Endodermal cell (in vitro differentiated cells): ENCODE data around the genes HES4 and RNF223.

DNA sequence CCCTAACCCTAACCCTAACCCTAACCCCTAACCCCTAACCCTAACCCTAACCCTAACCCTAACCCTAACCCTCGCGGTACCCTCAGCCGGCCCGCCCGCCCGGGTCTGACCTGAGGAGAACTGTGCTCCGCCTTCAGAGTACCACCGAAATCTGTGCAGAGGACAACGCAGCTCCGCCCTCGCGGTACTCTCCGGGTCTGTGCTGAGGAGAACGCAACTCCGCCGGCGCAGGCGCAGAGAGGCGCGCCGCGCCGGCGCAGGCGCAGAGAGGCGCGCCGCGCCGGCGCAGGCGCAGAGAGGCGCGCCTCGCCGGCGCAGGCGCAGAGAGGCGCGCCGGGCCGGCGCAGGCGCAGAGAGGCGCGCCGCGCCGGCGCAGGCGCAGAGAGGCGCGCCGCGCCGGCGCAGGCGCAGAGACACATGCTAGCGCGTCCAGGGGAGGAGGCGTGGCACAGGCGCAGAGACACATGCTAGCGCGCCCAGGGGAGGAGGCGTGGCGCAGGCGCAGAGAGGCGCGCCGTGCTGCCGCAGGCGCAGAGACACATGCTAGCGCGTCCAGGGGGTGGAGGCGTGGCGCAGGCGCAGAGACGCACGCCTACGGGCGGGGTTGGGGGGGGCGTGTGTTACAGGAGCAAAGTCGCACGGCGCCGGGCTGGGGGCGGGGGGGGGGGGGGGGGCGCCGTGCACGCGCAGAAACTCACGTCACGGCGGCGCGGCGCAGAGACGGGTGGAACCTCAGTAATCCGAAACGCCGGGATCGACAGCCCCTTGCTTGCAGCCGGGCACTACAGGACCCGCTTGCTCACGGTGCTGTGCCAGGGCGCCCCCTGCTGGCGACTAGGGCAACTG lies 115.9 kb downstream of the OR4F5 start:
- PRO-cap, result no peak

DNA sequence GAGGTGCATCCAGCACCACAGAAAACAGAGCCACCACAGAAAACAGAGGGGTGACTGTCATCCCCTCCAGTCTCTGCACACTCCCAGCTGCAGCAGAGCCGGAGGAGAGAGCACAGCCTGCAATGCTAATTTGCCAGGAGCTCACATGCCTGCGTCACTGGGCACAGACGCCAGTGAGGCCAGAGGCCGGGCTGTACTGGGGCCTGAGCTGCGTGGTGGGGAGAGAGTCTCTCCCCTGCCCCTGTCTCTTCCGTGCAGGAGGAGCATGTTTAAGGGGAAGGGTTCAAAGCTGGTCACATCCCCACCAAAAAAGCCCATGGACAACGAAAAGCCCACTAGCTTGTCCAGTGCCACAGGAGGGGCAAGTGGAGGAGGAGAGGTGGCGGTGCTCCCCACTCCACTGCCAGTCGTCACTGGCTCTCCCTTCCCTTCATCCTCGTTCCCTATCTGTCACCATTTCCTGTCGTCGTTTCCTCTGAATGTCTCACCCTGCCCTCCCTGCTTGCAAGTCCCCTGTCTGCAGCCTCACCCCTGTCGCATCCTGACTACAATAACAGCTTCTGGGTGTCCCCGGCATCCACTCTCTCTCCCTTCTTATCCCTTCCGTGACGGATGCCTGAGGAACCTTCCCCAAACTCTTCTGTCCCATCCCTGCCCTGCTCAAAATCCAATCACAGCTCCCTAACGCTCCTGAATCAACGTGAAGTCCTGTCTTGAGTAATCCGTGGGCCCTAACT lies 126.3 kb downstream of the OR4F5 start:
- PRO-cap, result no peak

- PRO-cap, result no peak
These were observed 57.4 kb downstream of the OR4F16 start for GRCh38 chr1:629051-629486.

DNA sequence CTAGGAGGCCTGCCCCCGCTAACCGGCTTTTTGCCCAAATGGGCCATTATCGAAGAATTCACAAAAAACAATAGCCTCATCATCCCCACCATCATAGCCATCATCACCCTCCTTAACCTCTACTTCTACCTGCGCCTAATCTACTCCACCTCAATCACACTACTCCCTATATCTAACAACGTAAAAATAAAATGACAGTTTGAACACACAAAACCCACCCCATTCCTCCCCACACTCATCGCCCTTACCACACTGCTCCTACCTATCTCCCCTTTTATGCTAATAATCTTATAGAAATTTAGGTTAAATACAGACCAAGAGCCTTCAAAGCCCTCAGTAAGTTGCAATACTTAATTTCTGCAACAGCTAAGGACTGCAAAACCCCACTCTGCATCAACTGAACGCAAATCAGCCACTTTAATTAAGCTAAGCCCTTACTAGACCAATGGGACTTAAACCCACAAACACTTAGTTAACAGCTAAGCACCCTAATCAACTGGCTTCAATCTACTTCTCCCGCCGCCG lies 56.0 kb downstream of the OR4F16 start:
- PRO-cap, result no peak

GRCh38 chr1:778556-779441 lies 92.3 kb upstream of the OR4F16 start:
- PRO-cap, result bidirectional peak, plus-strand start at chr1:778924, minus-strand start at chr1:778613; bidirectional peak, plus-strand start at chr1:779258, minus-strand start at chr1:779110

- PRO-cap, result no peak
These were observed 97.2 kb upstream of the SAMD11 start for GRCh38 chr1:826613-826770.

GRCh38 chr1:845640-846141 lies 78.0 kb upstream of the SAMD11 start:
- PRO-cap, result bidirectional peak, plus-strand start at chr1:845871, minus-strand start at chr1:845756

- PRO-cap, result no peak
These were observed 54.0 kb upstream of the SAMD11 start for GRCh38 chr1:869751-870185.

DNA sequence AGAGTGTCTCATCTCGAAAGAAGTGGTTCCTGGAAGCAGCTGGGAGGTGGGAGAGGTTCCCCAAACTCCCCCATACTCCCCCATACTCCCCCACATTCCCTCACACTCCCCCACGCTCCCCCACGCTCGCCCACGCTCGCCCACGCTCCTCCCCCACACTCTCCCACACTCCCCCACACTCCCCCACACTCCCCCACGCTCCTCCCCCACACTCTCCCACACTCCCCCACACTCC lies 48.0 kb upstream of the SAMD11 start:
- PRO-cap, result no peak

DNA sequence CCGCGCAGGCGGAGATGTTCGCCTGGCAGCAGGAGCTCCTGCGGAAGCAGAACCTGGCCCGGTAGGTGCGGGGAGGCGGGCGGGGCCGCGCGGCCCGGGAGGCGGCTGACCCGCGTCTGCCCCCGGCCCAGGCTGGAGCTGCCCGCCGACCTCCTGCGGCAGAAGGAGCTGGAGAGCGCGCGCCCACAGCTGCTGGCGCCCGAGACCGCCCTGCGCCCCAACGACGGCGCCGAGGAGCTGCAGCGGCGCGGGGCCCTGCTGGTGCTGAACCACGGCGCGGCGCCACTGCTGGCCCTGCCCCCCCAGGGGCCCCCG lies 16.7 kb downstream of the NOC2L start:
- PRO-cap, result no peak

- PRO-cap, result bidirectional peak, plus-strand start at chr1:944570, minus-strand start at chr1:944535
These were observed 15.0 kb downstream of the NOC2L start for GRCh38 chr1:943757-944664.

- PRO-cap, result bidirectional peak, plus-strand start at chr1:1000296, minus-strand start at chr1:1000097
These were observed at the start of gene HES4 for GRCh38 chr1:999916-1000431. TSS of gene HES4 (minus strand) at chr1:1000097.

- PRO-cap, result no peak
These were observed 6.6 kb upstream of the HES4 start for GRCh38 chr1:1006308-1007013.

DNA sequence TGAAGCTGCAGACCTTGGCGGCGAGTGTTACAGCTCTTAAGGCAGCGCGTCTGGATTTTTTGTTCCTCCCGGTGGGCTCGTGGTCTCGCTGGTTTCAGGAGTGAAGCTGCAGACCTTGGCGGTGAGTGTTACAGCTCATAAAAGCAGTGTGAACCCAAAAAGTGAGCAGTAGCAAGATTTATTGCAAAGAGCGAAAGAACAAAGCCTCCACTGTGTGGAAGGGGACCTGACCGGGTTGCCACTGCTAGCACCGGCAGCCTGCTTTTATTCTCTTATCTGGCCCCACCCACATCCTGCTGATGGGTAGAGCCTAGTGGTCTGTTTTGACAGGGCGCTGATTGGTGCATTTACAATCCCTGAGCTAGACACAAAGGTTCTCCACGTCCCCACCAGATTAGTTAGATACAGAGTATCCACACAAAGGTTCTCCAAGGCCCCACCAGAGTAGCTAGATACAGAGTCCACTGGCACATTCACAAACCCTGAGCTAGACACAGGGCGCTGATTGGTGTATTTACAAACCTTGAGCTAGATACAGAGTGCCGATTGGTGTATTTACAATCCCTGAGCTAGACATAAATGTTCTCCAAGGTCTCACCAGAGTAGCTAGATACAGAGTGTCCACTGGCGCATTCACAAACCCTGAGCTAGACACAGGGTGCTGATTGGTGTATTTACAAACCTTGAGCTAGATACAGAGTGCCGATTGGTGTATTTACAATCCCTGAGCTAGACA lies 2.4 kb upstream of the AGRN start:
- PRO-cap, result no peak

DNA sequence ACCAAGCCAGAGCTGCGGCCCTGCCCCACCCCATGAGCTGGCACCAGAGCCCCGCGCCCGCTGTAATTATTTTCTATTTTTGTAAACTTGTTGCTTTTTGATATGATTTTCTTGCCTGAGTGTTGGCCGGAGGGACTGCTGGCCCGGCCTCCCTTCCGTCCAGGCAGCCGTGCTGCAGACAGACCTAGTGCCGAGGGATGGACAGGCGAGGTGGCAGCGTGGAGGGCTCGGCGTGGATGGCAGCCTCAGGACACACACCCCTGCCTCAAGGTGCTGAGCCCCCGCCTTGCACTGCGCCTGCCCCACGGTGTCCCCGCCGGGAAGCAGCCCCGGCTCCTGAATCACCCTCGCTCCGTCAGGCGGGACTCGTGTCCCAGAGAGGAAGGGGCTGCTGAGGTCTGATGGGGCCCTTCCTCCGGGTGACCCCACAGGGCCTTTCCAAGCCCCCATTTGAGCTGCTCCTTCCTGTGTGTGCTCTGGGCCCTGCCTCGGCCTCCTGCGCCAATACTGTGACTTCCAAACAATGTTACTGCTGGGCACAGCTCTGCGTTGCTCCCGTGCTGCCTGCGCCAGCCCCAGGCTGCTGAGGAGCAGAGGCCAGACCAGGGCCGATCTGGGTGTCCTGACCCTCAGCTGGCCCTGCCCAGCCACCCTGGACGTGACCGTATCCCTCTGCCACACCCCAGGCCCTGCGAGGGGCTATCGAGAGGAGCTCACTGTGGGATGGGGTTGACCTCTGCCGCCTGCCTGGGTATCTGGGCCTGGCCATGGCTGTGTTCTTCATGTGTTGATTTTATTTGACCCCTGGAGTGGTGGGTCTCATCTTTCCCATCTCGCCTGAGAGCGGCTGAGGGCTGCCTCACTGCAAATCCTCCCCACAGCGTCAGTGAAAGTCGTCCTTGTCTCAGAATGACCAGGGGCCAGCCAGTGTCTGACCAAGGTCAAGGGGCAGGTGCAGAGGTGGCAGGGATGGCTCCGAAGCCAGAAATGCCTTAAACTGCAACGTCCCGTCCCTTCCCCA lies 18.9 kb downstream of the RNF223 start:
- PRO-cap, result no peak

DNA sequence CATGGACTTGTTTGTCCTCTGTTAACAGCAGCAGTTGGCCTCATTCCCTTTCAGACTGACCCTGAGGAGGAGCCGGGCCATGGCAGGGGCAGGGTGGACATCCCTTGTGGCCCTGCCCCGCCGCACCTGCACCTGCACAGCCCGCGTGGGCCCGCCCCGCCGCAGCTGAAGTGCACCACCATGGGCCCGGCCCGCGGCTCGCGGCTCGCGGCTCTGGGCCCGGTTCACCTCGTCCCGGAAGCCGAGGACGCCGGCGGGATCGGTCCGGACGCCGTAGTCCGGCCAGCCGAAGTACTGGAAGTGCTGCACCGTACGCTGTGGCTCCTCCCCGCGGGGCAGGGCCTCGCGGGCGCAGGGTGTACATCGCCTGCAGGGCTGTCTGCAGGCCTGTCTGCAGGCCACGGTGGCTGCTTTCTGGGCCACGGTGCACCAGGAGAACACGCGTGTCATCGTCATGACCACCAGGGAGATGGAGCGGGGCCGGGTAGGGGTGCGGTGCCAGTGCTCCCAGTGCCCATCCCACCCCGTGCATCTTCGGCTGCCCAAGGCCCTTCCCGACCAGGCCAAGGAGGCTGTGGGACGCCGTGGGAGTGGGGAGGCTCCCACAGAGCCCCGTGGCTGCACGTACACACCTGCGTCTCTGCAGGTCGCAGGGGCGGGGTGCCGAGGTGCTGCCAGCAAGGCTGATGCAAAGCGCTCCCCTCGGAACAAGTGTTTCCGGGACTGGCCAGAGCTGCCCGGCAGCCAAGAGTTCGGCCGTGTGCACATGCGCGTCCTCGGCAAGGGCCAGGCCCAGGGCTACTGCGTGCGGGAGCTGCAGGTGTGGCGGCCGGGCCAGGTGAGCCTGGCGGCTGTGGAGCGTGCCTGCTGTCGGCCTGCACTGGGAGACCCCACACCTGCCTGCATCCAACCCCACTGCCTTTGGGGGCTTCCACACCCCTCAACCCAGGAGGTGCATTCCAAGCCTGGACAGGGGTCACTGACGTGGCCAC lies 6.6 kb downstream of the RNF223 start:
- PRO-cap, result no peak

GRCh38 chr1:1073235-1074646 lies at the start of gene RNF223:
TSS of gene RNF223 (minus strand) at chr1:1074306.
- PRO-cap, result no peak

- PRO-cap, result no peak
These were observed 8.6 kb upstream of the C1orf159 start for GRCh38 chr1:1124124-1125209.

GRCh38 chr1:1125311-1125694 lies 9.4 kb upstream of the C1orf159 start:
- PRO-cap, result no peak

- PRO-cap, result no peak
These were observed 7.7 kb upstream of the TNFRSF4 start for GRCh38 chr1:1221389-1222255.